WTC11 (cell line): Measurements from ENCODE around the genes BMT2 and FOXP2.

DNA sequence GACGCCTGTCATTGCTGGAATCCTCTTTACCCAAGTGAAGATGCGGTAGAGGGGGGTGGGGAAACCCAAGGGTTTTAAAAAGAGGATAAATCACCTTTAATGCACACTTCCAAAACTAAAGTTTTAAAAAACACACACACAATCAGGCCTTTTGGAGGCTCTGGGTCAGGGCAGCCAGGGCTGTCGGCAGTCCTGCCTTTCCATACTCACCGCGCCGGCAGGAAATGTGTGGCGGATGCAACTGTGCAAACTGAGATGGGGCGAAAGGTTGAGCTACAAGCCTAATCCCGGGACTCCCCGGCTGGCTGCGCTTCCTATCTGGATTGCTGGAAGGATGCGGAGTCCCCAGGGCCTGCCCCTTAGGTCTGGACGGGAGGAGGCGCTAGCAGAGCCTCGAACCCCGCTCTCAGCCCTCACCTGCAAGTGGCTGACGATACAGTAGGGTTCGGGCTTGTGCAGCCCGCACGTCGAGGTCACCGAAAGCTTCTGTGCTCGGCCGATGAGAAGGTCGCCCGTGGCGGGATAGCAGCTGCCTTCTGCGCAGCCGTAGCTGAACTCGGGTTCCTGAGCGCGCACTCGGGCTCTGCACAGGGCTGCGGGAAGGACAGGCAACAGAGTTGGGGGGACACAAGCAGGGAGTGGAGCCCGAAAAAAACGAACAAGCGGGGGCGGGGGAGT is 1.7 kb downstream of the LAMB1 start:
- PRO-cap: bidirectional peak, plus-strand start at position 436 of the sequence, minus-strand start at position 490 of the sequence

DNA sequence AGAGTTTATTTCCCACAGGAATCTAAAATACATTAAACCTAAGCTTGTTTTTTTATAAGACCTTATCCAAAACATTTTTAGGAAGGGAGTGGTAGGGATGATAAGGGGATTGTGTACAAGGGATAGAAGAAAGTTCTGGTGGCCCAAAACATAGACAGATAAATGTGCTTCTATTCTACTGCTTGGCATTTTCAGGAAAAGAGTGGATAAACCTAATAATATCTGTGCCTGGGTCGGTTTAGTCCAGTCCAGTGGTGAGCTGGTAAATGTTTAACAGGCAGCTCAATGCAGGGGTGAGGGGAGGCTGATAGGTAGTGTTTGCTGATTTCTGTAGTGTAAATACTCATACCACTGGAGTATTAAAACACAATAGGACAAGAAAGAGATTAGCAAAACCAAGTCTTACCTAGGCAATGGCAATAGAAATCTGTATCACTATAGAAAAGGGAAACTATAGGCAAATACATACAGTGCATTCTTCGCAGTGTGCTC is 35.4 kb downstream of the LAMB4 start:
- PRO-cap: no peak

- PRO-cap: no peak
Measured at GRCh38 chr7:108523583-108523993, 2.3 kb downstream of the PNPLA8 start.

DNA sequence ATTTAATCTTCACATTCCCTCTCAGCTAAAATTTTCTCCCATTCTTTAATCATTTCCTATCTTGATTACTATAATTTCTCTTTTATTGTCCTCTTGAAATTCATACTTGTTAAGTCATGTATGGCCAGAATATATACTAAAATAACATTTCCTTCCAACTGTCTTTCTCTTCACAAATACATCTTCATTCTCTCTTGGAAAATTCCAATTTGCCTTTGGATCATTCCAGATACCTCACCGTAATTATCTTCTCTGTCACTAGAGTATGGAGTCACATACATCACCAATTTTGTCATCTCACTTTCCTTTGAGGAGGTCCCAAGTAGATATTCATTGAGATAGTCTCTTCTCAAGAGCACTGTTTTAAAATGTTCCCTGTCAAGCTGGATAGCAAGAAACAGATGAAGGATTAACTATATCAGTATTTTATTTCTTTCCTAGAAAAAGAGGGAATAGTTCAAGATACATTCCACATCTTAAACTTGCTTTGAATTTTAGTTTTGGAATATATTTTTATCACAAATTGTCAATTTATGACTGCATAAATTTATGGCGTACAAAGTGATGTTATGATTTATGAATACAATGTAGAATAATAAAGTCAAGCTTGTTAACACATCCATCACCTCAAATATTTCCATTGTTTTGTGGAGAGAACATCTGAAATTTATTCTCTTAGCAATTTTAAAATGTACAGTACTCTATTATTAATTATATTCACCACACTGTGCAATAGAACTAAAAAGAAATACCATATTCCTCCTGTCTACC is 125.1 kb downstream of the LRRN3 start:
- PRO-cap: no peak

- PRO-cap: no peak
Measured at GRCh38 chr7:111232776-111233367, 141.9 kb downstream of the LRRN3 start.

DNA sequence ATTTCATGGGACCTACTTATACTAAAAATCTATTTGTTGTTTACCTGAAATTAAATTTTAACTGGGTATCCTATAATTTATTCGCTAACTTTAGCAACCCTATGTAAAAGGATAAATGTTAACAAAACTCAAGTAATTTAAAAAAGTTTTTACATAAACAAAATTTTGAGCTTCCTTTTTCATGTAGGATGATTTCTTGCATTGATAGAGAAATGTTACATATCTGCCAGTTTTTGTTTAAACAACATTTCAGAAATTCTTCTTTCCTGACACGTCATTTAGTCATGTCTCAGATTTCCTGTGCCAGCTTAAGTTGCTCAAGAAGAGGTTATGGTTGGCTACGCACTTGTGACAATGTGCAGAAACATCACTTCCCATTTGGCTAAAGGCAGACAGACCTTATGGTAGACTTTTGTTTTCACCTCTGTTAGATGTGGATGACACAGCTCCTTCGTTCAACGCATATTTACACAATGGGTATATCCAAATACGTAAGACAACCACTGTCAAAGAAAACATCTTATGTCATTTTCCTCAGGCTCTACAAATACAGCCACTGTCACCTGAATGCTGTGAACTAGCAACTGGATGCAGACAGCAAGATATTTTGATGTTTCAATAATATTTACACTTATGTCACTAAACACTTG is 125.8 kb downstream of the DOCK4 start:
- PRO-cap: no peak

- PRO-cap: no peak
Measured at GRCh38 chr7:112086802-112087208, 119.4 kb downstream of the DOCK4 start.

GRCh38 chr7:112144109-112144639 is 62.0 kb downstream of the DOCK4 start:
- PRO-cap: no peak

DNA sequence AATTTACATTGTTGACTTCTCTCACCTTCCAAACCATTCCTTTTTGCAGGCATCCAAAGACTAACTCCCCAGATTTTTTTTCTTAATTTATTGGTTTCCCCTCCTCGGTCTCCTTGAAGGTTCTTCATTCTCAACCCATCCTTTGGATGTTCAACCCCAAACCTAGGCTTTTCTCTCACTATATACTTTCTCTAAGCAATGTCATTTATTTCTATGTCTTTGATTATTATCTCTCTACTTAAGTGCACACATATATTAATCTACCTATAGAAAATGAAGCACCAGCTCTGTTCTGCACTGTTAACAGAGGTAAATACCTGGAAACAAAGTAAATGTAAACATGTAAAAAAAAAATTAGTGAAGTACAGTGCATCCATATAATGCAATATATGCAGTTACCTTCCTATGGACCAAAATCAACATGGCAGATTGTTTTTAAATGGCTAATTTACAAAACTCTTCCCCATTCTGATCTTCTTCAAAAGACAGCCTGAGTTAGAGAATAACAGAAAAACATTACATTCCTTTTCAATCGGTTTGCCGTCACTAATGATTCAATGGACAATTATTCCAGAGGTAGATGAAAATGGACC is 2.0 kb downstream of the TMEM168 start:
- PRO-cap: no peak

GRCh38 chr7:112938979-112939981 is at the start of gene BMT2:
Gene BMT2 (minus strand): TSS chr7:112939875.
- PRO-cap: unidirectional peak, plus-strand start at chr7:112939458; bidirectional peak, plus-strand start at chr7:112940234, minus-strand start at chr7:112939822

GRCh38 chr7:114414605-114415382 is at the start of gene FOXP2:
Gene FOXP2 (plus strand): TSS chr7:114414815.
- PRO-cap: no peak

GRCh38 chr7:114922433-114923124 is 685 bp downstream of the MDFIC start:
- PRO-cap: bidirectional peak, plus-strand start at chr7:114922459, minus-strand start at chr7:114922470

DNA sequence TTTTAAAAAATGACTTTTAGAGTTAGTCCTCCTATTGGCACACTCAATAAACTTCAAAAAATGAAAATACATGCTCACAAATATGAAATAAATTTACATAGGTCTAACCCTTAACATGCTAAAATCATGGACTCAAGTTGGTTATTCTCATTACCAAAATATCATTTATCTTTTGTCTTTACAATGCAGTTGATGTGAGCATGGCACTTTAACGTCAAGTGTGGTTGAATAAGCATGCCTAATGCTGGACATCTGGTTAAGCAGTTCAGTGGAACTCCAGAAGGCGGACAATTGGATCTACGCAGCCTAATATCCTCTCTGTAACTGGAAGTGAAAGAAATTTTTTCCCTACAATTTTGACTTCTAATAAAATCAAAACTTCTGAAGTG is 195.2 kb downstream of the MDFIC start:
- PRO-cap: no peak

- PRO-cap: no peak
Measured at GRCh38 chr7:115229190-115230000, 307.5 kb downstream of the MDFIC start.

GRCh38 chr7:115477412-115477815 is 553.1 kb downstream of the TFEC start:
- PRO-cap: no peak

- PRO-cap: no peak
Measured at GRCh38 chr7:116505728-116507018, 6.6 kb downstream of the CAV2 start.

GRCh38 chr7:116511368-116512532 is 12.2 kb downstream of the CAV2 start:
- PRO-cap: no peak

- PRO-cap: no peak
Measured at GRCh38 chr7:116626765-116627309, 45.2 kb upstream of the MET start.

GRCh38 chr7:116723925-116724684 is 52.1 kb downstream of the MET start:
- PRO-cap: unidirectional peak, plus-strand start at chr7:116724122; unidirectional peak, minus-strand start at chr7:116724495

GRCh38 chr7:116862699-116863658 is 592 bp downstream of the CAPZA2 start:
- PRO-cap: unidirectional peak, minus-strand start at chr7:116863043